Right atrium auricular region (tissue), 2 donors: ENCODE data around the genes SLCO6A1 and MACIR.

DNA sequence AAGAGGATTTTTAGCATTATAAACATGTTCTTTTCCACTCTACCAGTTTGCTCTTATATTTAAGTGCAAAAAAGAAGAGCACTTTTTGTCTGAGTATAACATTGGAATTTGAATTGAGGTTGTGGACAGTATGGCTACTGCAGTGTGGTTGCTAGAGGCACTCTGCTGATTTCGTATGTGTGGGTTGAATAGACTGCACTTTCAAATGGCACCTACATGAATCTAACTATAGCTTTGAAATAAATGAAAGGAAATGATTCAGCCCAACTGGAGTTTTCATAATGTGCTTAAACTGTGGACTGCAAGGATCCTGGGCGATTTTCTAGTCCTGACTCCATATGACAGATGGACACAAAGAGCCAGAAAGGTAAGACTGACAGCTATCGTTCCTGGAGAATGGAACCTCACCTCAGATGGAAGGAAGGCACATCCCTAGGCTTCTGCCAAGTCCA lies 657.6 kb upstream of the RIOK2 start:
- PRO-cap: no peak
- RAMPAGE, long total RNA, 2 experiments: no peak in any of the 2 experiments

- PRO-cap: no peak
- RAMPAGE, long total RNA, 2 experiments: no peak in any of the 2 experiments
Observed at GRCh38 chr5:98769691-98770693, 3.5 kb upstream of the RGMB start.

DNA sequence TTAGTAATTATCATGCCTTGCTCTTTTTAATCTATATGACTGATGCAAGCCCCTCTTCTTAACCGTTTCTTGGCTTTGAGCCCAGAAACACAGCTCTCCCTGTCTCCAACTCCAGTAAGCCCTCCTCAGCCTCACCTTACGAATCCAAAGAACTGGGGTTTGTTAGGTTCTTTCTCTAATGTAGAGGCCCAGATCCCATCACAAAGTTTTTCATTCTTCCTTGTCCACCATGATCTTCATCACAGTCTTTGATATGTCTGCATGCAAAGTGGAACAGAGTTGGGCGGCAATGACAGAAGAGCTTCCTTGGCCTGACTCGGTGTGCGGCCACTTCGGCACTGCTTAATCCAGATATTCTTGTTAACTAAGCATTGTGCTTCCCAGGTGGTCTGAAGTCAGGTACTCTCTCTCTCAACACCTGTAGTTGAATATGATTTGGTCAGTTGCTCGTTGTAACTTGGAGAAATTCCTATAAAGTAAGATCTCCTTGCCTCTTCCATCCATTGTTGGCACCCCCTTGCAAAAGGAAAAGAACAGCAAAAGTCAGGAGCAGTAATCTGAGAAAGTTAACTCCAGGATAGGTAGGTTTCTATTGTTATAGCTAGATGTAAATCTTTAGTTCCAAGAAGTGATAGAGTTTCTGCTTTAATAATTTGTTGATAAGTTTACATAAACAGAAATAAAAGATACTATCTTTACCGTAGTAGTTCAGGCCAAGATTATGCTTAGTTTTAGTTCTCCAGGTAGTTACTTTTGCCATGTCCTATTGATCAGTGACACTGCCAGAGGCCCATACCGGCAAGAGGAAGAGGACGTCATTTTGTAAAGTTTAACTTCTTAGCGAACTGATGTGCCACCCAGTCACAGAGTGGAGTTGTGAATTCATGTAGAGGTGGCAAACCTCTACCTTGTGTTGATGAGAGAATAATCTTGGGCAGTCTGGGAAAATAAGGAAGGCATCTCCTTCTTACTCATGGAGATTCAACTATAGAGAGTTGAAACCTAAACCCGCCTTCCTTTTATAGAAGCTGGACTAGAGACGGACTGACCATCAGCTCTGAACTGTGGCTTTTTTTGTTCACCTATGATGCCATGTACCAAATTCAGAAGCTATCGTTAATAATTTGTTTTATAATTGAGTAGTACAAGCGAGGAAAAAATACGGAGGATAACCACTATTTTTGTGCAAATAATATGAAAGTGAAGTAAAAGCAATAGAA lies 21.6 kb downstream of the RGMB start:
- PRO-cap: no peak
- RAMPAGE, long total RNA, 2 experiments: no peak in any of the 2 experiments

DNA sequence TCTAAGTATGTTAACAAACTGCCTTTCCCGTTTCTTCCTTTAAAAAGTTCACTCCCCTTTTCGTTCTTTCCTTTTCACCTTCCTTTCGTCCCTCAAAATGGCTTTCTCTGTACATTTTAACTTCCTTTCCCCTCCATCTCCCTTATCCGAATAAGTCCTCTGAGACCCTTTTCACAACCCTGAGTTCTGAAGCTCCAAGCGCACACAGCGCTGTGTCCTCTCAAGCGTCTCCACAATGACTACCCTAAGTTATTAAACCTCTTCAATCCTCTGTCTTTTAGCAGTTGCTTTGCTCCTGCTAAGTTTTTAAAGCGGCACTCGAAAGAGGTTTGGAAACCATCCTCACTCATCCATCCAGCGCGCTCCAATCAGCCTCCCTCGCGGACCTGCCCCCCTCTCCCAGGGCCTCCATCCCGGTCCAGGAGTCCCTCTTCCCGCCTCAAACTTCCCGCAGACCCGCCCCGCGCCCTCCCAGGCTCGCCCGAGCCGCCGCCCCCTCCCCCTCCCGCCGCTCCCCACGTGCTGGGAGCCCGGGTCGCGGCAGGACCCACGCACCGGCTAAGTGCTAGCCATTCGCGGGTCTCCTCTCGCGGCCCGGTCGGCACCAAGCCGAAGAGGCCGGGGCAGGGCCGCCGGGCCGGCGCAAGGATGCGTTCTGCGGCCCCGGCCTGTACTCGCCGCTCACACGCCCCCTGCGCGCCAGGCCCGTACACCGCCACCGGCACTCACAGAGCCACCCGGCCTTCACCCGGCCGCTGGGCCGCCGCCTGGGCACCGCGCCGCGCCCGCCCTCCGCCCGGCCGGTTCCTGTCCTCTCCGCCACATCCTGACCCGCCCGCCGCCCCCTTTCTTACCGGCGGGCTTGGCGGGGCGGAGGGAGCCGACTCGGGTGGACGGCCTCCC lies 871 bp downstream of the CHD1 start:
- PRO-cap: bidirectional peak, plus-strand start at position 518 of the sequence, minus-strand start at position 237 of the sequence; unidirectional peak, plus-strand start at position 572 of the sequence; unidirectional peak, plus-strand start at position 612 of the sequence; bidirectional peak, plus-strand start at position 853 of the sequence, minus-strand start at position 765 of the sequence
- RAMPAGE, long total RNA, 2 experiments: start-site peak on the plus strand in 1 of 2 experiments, centred at position 817 of the sequence, 5 reads per replicate

GRCh38 chr5:100647764-100648330 lies 112.7 kb downstream of the FAM174A start:
- PRO-cap: no peak
- RAMPAGE, long total RNA, 2 experiments: no peak in any of the 2 experiments

DNA sequence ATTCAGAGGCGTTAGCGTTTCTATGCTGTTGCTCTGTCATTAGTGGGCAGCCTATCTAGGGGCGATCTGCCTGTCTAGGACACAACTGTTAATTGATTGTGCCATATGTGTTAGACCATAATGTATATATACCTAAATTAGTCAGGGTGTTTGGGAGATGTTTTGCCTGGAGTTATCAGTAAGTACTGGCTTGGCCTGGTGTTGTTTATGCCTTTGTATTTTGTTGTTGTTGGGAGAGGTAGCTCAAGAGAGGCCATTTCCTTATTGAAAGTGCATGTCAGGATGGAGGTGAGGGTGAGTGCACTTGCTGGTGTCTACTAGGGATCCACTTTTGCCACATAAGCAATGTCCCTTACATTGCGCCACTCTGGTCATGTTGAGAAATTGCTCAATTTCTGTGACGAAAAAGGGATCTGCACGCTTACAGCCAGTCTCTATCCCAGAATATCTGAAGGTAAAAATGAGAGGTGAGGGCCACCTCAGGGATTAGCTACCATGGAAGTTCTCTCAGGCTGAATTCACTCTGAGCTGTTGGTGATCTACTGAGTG lies 123.2 kb downstream of the ST8SIA4 start:
- PRO-cap: no peak
- RAMPAGE, long total RNA, 2 experiments: no peak in any of the 2 experiments

GRCh38 chr5:100899796-100900151 lies 3.3 kb downstream of the ST8SIA4 start:
- PRO-cap: no peak
- RAMPAGE, long total RNA, 2 experiments: no peak in any of the 2 experiments

- PRO-cap: no peak
- RAMPAGE, long total RNA, 2 experiments: no peak in any of the 2 experiments
Observed at GRCh38 chr5:102498565-102499275, at the start of gene SLCO6A1. SLCO6A1 (minus strand) TSS chr5:102499001.

GRCh38 chr5:102866402-102866843 lies 111.3 kb downstream of the PAM start:
- PRO-cap: no peak
- RAMPAGE, long total RNA, 2 experiments: no peak in any of the 2 experiments

- PRO-cap: no peak
- RAMPAGE, long total RNA, 2 experiments: no peak in any of the 2 experiments
Observed at GRCh38 chr5:103120439-103120666, 252 bp downstream of the PPIP5K2 start.

GRCh38 chr5:103258189-103258883 lies at the start of gene MACIR:
MACIR (plus strand) TSS chr5:103258763.
- PRO-cap: bidirectional peak, plus-strand start at chr5:103258765, minus-strand start at chr5:103258479
- RAMPAGE, long total RNA, 2 experiments: start-site peak on the plus strand in 2 of 2 experiments, at chr5:103258742-103258765 at its widest, 20 to 30 reads per replicate

GRCh38 chr5:103259154-103260089 lies 859 bp downstream of the MACIR start:
- PRO-cap: unidirectional peak, minus-strand start at chr5:103259453; unidirectional peak, minus-strand start at chr5:103259649
- RAMPAGE, long total RNA, 2 experiments: no peak in any of the 2 experiments

- PRO-cap: no peak
- RAMPAGE, long total RNA, 2 experiments: no peak in any of the 2 experiments
Observed at GRCh38 chr5:103263106-103263505, 4.5 kb downstream of the MACIR start.

DNA sequence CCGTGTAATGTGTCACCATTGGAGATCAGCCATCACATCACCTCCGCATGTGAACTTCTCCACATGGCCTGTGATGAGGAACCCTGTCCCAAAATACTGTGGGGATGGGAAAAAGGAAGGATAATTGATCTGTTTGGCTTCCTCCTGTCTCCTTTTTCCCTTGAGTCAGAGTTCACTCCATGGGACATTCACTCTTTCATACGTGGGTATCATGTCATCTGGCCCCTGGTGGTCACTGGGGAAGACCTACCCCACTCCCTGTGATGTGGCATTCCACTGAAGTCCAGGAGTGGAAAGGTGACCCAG lies 149.1 kb downstream of the NUDT12 start:
- PRO-cap: no peak
- RAMPAGE, long total RNA, 2 experiments: no peak in any of the 2 experiments

- PRO-cap: no peak
- RAMPAGE, long total RNA, 2 experiments: no peak in any of the 2 experiments
Observed at GRCh38 chr5:104079663-104080058, 517.1 kb upstream of the NUDT12 start.

DNA sequence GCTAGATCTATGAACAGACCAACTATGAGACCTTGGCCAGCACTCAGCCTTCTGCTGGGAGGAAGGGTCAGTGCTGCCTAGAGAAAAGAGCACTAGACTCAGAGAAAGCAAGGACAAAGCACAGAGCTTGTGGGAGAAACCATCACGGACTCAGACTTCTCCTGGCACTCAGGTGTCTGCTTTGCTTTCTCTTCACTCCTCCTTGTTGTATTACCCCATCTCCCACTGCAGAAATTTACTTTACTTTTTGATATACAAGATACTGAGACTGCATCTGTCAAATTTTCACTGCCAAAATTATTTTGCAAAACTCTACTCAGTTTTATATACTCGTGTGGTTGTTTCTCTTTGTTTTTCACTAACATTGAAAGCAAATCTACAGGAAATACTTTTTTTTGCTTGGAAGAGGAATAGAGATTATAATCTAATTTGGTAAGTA lies 890.1 kb upstream of the NUDT12 start:
- PRO-cap: no peak
- RAMPAGE, long total RNA, 2 experiments: no peak in any of the 2 experiments

- PRO-cap: no peak
- RAMPAGE, long total RNA, 2 experiments: no peak in any of the 2 experiments
Observed at GRCh38 chr5:105392377-105392894, 1829.8 kb upstream of the NUDT12 start.

GRCh38 chr5:107469486-107469938 lies 201.2 kb downstream of the EFNA5 start:
- PRO-cap: no peak
- RAMPAGE, long total RNA, 2 experiments: no peak in any of the 2 experiments

GRCh38 chr5:107529797-107530391 lies 140.8 kb downstream of the EFNA5 start:
- PRO-cap: no peak
- RAMPAGE, long total RNA, 2 experiments: no peak in any of the 2 experiments

DNA sequence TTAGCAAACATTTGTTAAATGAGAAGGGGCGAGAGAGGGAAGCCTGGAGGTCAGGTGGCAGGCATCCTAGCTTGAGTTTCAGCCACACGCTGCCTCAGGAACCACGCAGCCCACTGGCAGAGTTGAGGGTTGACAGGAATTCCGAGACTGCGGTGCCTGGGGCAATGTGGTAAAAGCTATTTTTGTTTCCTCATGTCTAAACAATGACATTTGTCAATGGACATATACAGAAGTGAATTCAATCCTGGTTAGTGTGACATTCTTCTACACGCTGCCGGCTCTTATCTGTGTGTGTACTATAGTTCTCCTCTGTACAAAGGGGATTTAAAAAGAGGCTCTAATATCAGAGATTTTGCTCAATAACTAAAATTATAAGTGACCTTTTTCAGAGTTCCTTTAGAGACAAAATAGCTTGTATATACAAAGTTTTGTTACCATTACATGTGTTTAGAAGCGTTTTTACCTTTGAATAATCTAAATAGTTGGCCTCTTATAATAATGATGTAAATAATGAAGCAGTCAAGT lies 113.3 kb downstream of the EFNA5 start:
- PRO-cap: bidirectional peak, plus-strand start at position 138 of the sequence, minus-strand start at position 115 of the sequence
- RAMPAGE, long total RNA, 2 experiments: no peak in any of the 2 experiments